Mammary epithelial cell (primary cell): ENCODE data around the genes ARID4B and EDARADD.

DNA sequence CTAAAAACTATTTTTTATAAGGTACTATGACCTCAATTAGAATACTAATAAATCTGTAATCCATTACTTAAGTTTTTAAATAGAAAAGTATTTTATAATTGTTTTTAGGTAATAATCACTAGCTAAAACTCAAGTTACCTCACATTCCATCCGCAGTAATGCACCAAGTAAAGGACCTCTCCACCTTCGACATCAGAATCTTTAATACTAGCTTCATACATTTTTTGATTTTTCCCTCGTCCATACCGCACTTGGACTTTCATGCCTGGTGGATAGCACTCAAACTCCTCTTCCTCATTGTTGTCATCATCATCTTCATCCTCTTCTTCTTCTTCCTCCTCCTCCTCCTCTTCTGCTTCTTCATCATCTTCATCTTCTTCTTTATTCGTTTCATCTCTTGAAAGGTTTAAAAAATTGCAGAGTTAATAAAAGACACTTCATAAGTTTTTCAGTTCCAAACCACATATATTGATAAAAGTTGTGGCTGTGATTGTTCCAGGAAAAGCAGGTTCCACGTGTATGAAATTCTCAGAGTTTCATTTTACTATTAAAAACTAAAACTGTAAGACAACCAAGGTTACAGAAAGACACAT lies 52.7 kb upstream of the RBM34 start:
- CAGE, long polyA plus RNA: no peak
- RRBS: no CpG with 5 or more reads among the region's 6 CpGs

GRCh38 chr1:235278687-235279516 lies 49.1 kb downstream of the ARID4B start:
- CAGE, long polyA plus RNA: no peak
- RRBS: 65% methylated on average over 2 of the region's 7 CpGs

GRCh38 chr1:235301903-235302148 lies 26.2 kb downstream of the ARID4B start:
- CAGE, long polyA plus RNA: no peak
- RRBS: no CpG with 5 or more reads among the region's 7 CpGs

GRCh38 chr1:235327765-235328383 lies at the start of gene ARID4B:
ARID4B (minus strand) TSS chr1:235328179.
- CAGE, long polyA plus RNA: no peak
- RRBS: 1% methylated on average over 24 of the region's 43 CpGs

- CAGE, long polyA plus RNA: no peak
- RRBS: no CpG with 5 or more reads among the region's 3 CpGs
Observed at GRCh38 chr1:235458408-235459075, 45.7 kb downstream of the B3GALNT2 start.

DNA sequence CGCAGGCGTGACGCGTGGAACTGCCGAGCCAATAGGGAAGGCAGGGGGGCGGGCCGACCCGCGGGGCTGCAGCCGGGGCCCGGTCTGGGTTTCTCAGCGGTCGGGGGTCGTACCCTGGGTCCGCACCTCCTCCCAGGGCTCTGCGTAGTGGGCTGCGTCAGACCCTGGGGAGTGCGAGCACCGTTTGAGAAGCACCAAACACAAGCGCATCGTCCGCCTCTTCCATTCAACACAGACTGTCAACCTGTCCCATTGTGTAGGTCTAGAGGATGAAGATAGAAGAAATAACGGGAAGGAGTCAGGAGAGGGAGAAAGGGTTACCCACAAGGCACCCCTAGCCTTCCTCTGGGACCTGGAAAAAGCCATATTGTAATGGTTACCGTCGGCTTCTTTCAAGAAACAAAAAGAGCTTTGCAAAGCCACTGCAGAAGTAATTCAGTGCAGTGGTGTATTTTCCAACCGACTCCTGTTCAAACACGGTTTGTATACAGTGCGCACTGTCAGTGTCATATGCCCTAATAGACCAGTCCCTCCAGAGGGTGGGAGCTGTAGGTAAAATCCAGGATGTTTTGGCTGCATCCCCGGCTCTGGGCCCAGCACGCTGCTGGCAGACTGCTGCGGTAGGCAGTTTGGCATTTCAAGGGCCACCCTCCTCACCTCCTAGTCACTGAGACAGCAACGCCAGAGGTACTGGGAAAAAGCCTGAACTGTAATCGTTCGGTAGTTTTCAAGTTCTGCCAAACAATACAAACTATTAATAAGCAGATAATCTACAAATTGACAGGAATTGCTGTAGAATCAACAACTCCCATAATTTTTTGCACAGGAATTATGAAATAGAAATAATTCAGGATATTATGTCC lies 607 bp upstream of the LYST start:
- CAGE, long polyA plus RNA: no peak
- RRBS: under 1% methylated on average over 10 of the region's 34 CpGs

DNA sequence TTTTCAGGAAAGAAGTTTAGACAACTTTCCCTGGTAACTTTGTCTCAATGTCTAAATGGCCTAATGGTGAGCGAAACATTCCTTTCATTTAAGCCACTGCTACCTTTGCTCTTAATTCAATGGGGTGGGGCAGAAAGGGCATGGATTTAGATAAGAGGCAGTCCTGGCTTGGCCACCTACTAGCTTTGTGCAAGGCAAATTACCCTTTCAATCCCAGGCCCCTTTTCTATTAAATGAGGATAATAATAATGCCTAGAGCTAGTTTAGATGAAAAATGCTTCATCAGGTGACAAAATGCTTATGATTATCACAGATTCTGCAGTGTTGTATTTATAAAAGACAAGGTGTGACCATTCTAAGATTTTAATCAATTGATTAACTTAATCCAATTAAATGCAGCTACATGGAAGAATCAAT lies 27.2 kb upstream of the LYST start:
- CAGE, long polyA plus RNA: no peak
- RRBS: no CpG with 5 or more reads among the region's 1 CpG

DNA sequence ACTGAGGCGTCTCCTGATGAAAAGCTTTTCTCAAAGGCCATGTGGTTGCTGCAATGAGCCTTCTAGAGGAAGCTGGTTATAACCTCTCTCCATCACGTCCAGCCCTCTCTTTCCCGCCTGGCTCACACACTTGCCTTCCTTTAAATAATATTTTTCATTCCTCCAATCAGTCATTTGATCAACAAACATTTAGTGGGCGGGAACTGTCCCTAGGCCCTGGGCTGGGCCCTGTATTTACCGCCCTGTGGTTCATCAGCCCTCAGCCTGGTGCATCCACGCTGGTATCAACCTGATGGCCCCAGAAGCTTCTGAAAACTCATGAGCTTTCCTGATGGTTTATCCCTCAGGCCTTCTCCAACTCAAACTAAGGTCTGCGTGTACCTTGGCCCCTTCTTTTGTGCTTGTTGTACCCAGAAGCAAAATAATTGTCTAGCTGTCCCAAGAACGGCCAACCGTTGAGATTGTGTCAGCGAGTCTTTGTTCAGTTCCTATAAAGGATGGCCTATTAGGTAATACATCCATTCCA lies 75.4 kb upstream of the LYST start:
- CAGE, long polyA plus RNA: no peak
- RRBS: no CpG with 5 or more reads among the region's 10 CpGs

DNA sequence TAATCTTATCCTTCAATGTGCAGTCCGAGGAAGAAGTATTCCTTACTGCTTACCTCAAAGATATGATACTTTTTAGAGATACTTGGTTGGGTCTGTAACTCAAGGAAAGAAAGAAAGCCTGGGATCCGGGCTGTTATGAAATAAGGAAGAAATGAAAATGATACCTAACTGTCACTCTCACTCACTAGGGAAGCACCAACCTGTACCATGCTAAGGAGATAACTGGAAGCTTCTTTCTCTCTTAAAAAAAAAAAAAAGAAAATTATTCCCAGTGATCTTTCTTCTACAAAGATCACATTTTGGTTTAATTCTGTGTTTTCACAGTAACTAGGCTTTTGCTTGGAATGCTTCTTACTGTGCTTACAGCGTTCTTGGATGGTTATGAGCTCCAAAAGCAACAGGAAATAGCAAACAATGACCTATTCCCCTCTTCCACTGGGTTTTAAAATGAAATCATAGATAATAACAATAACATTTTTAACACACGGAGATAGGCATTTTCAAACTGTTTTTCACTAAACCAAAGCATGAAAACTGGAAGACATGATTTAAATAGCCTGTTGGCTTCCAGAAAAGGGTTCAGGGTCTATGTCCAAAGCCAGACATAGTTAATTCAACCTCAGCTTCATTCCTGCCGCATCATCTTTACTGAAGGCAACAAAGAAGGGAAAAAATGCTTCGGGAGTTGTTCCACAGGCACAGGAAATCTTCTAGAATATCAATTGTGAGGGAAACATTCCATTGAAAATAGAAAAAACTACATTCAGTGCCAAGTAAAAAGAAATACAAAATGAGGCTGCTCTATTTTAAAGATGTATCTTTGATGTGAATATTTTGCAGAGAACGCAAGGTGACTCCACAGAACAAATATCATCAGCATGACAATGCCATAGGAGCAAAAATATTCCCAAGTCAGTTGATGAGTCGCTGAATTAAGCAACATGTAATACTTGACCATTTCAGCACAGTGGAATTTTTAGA lies 80.9 kb downstream of the NID1 start:
- CAGE, long polyA plus RNA: no peak
- RRBS: no CpG with 5 or more reads among the region's 8 CpGs

DNA sequence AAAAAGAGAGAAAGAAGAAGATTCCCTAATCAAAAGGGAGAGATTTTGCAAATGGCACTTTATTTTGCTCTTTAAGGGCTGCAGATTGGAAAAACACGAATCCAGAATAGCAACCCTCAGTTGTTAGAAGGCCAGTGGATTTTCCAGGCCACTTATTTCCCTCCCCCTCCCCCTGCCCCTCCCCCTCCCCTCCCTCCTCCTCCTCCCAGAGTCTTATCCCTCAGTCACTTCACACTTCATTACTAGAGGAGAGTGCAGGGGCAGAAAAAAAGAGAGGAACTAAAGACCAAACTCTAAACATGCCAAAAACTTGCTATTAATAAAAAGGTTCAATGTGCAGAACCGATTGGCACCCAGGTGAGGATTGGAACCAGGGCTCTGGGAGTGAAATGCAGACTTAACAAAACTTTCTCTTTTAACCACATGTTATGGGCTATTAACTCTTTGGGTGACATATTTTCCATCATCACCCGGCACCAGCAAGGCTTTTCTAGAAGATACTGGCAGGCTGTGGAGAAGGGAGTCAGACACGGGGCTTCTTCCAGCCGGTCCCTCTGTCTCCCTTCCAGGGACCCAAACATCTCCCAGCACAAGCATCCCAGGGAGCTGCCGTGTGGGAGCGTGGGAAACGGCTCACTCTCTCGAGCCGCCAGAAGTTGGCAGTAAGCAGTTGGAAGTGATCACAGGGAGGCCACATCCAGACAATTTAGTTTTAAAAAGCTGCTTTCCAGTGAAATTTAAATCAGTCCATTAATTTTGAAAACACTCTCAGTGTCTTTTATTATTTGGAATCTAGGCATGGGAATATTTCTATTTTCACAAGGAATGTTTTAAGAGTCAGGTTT lies 13.6 kb downstream of the NID1 start:
- CAGE, long polyA plus RNA: no peak
- RRBS: 50% methylated on average over 3 of the region's 10 CpGs

DNA sequence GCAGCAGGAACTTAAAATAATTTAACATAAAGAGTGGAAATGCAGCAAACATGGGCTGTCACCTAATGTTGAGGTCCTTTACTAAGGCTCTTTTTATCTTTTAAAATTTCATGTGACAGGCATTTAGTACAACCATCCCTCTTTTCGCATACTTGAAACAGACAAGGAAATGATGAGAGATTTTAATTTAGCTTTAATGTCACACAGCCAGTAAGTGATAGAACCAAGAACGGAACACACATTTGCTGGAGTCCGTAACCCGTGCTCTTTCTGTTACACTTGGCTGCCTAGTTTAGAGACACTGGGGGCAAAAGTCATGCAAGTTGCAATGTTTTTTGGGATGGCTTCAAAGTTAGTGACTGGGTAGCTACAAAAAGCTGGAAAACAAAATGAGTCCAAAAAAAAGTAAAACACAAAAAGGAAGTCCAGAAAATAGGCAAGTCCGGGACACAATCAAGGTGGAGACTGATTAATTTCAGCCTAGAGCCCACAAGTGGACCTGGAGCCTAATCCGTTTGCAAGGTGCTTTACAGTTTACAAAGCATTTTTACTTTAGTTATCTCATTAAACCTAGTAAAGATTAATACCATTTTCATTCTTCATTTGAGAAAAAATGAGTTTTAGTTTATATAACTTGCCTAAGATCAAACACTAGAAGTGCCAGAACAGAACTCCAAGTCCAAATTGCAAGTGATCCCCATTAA lies 5.8 kb downstream of the NID1 start:
- CAGE, long polyA plus RNA: no peak
- RRBS: no CpG with 5 or more reads among the region's 6 CpGs

- CAGE, long polyA plus RNA: no peak
- RRBS: no CpG with 5 or more reads among the region's 10 CpGs
Observed at GRCh38 chr1:236083491-236084615, 19.0 kb upstream of the NID1 start.

DNA sequence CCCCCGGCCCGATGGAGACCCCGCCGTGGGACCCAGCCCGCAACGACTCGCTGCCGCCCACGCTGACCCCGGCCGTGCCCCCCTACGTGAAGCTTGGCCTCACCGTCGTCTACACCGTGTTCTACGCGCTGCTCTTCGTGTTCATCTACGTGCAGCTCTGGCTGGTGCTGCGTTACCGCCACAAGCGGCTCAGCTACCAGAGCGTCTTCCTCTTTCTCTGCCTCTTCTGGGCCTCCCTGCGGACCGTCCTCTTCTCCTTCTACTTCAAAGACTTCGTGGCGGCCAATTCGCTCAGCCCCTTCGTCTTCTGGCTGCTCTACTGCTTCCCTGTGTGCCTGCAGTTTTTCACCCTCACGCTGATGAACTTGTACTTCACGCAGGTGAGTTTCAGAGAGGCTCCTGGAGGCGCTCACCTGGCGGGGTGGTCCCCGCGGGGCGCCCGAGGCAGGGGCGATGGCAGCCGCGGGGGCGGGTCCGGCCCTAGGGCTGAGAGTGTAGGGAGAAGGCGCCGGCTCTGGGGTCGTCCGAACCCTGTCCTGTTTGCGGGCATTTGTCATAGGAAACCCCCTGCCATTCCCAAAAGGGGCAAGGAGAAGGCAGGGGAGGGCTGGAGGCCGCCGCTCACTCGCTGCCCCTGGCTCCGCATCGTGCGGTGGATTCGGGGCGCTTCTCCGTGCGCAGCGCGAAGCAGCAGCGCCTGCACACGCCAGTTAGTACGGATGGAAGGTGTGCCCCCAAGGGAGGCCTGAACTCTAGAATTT lies 498 bp downstream of the GPR137B start:
- CAGE, long polyA plus RNA: no peak
- RRBS: 2% methylated on average over 10 of the region's 62 CpGs

- CAGE, long polyA plus RNA: no peak
- RRBS: no CpG with 5 or more reads among the region's 2 CpGs
Observed at GRCh38 chr1:236206746-236207021, 64.3 kb downstream of the GPR137B start.

DNA sequence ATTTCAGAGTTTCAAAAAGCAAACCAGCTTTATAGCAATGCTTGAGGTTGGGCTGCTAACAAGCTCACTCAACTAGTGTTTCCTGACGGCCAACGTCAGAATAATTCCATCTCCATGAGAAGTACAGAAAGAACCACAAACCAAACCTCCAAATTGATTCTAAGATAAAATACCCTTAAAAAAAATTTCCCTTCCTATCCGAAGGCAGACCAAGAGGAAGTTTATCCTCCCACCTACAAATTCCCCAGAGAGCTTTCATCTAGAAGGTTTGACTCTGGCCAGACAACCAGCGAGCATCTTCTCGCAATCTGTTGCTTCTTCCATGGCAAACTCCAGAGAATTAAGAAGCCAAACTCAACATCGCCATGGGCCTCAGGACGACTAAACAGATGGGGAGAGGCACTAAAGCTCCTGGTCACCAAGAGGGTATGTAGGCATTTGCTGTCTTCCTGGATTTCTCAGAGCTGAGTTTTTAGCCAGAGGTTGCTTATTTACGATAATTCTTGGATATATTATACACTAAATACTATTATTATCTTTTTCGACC lies at the start of gene EDARADD:
Gene EDARADD (plus strand): TSS at position 207 of the 547 bp plus-strand sequence.
- CAGE, long polyA plus RNA: no peak
- RRBS: no CpG with 5 or more reads among the region's 9 CpGs

DNA sequence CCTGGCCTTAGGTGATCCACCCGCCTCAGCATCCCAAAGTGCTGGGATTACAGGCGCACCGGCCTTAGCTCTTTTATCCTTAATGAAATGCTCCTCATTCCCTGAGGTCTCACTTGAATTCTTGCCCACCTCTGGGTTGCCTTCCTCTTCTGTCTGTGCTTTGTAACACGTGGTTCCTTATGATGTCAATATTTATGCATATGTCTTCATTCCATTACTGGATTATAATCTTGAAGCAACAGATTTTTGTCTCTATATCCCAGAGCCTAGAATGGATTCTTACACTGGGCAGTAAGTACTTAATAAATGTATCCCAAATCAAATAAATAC lies 64.0 kb upstream of the LGALS8 start:
- CAGE, long polyA plus RNA: no peak
- RRBS: no CpG with 5 or more reads among the region's 4 CpGs

GRCh38 chr1:236490544-236490865 lies 33.3 kb upstream of the LGALS8 start:
- CAGE, long polyA plus RNA: no peak
- RRBS: no CpG with 5 or more reads among the region's 8 CpGs

GRCh38 chr1:236751196-236751805 lies 43.8 kb upstream of the MTR start:
- CAGE, long polyA plus RNA: no peak
- RRBS: no CpG with 5 or more reads among the region's 17 CpGs

DNA sequence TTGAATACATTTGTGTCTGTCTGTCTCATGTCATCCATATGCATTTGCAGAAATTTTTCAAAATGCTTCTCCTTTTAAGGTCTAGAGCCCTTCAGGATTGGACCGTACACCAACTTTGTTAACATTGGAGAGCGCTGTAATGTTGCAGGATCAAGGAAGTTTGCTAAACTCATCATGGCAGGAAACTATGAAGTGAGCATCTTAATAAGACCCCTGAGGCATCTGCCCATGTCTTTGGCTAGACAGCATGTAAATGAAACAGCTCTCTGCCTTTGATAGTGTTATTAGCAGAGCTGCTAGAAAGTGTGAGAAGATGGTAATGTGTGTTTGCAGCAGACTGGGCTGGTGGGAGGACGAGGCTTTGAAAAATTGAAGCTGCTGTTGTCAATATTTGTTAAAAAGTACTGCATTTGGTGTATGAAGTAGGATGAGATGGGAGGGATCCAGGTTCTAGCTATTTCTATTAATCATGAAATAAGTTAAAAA lies 36.8 kb downstream of the MTR start:
- CAGE, long polyA plus RNA: no peak
- RRBS: no CpG with 5 or more reads among the region's 3 CpGs

- CAGE, long polyA plus RNA: no peak
- RRBS: no CpG with 5 or more reads among the region's 3 CpGs
Observed at GRCh38 chr1:236998524-236998855, 5.8 kb downstream of the MT1HL1 start.